ENCODE measurements around a stretch of chr15.

GRCh38 chr15:78925660-78927019 lies 18.7 kb downstream of the CTSH start:
- PRO-cap, result unidirectional peak, plus-strand start at chr15:78926056

GRCh38 chr15:78951826-78952535 lies 7.1 kb upstream of the CTSH start:
- PRO-cap, result no peak

DNA sequence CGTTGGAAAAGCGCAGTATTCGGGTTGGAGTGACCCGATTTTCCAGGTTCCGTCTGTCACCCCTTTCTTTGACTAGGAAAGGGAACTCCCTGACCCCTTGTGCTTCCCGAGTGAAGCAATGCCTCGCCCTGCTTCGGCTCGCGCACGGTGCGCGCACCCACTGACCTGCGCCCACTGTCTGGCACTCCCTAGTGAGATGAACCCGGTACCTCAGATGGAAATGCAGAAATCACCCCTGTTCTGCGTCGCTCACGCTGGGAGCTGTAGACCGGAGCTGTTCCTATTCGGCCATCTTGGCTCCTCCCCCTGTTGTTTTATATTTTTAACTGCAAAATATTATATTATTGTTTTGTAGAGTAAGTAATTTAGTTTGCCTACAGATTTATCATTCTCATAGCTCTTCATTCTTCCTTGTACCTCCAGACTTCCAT lies 59.4 kb downstream of the MINAR1 start:
- PRO-cap, result no peak

GRCh38 chr15:79853527-79853822 lies 43.3 kb downstream of the MTHFS start:
- PRO-cap, result no peak

GRCh38 chr15:79872488-79873300 lies 24.1 kb downstream of the MTHFS start:
- PRO-cap, result no peak

GRCh38 chr15:80178856-80179885 lies 26.4 kb downstream of the FAH start:
- PRO-cap, result no peak

- PRO-cap, result no peak
Observed at GRCh38 chr15:80251374-80251998, 527 bp downstream of the CTXND1 start.

DNA sequence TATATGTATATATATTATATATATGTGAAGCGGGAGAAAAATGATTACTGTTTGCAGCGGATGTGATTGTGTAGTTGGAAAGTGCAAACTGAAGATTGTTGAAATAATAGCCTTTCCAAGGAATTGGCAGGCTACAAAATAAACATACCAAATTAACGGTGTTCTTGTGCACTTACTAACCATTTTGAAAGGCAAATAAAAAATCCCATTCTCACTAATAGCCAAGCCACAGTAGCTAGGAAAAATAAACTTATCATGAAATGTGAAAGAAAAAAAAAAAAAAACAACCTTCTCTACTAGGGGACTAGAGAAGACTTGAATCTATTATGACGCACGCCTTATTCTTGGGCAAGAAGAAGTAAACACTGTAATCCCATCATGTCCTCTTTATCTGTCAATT lies 633 bp upstream of the CTXND1 start:
- PRO-cap, result no peak

DNA sequence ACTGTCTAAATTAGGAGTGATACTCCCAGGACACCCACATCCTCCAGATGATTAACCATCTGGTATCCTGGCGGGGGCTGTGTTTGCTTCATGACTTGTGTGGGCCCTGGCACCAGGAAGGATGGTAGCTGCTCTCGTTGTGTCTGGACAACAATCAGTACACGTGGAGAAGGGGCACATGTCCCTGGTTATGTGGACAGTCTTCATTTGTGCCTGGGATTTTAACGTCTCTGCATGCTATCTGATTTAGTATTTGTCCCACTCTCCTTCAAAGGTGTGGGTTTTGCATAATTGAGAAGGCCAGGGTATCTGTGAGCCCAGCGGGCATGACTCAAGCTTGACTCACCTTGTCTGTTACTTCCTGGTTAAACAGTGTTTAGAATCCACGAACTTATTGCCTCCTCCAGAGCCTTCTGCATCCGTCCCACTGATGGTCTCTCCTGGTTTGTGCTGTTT lies 32.4 kb downstream of the ARNT2 start:
- PRO-cap, result no peak

- PRO-cap, result no peak
Observed at GRCh38 chr15:80699879-80700487, 4.9 kb downstream of the ABHD17C start.

GRCh38 chr15:80776296-80776579 lies 2.9 kb upstream of the CEMIP start:
- PRO-cap, result no peak

DNA sequence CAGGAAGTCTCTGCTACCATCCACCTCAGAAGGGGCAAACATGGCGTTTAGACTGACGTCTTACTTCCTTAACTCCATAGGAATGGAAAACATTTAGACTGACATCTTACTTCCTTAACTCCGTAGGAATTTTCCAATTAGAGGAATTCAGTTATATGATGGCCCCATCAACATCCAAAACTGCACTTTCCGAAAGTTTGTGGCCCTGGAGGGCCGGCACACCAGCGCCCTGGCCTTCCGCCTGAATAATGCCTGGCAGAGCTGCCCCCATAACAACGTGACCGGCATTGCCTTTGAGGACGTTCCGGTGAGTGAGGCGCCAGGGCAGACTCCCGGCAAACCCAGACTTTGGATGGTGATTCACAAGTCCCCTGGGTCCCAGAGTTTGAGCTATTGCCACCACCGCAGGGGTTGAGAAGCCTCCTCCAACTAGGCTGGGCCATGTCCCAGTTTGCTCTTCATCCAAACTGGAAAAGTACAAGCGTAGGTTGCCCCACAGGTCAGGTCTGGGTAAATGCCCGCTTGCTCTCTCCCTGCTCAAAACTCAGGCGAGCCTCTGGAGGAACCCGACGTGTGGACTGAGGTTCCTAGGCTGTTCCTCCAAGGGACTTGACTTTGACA lies 57.8 kb downstream of the MESD start:
- PRO-cap, result no peak

GRCh38 chr15:80955878-80956523 lies 33.6 kb downstream of the MESD start:
- PRO-cap, result no peak

GRCh38 chr15:80988926-80989467 lies 622 bp downstream of the MESD start:
- PRO-cap, result no peak

- PRO-cap, result bidirectional peak, plus-strand start at chr15:81001889, minus-strand start at chr15:81001978
Observed at GRCh38 chr15:81001257-81002303, 857 bp downstream of the TLNRD1 start.

GRCh38 chr15:81003313-81003945 lies 2.7 kb downstream of the TLNRD1 start:
- PRO-cap, result no peak

GRCh38 chr15:81157206-81157962 lies 23.3 kb downstream of the CFAP161 start:
- PRO-cap, result no peak

GRCh38 chr15:81167146-81167733 lies 29.4 kb upstream of the IL16 start:
- PRO-cap, result no peak

DNA sequence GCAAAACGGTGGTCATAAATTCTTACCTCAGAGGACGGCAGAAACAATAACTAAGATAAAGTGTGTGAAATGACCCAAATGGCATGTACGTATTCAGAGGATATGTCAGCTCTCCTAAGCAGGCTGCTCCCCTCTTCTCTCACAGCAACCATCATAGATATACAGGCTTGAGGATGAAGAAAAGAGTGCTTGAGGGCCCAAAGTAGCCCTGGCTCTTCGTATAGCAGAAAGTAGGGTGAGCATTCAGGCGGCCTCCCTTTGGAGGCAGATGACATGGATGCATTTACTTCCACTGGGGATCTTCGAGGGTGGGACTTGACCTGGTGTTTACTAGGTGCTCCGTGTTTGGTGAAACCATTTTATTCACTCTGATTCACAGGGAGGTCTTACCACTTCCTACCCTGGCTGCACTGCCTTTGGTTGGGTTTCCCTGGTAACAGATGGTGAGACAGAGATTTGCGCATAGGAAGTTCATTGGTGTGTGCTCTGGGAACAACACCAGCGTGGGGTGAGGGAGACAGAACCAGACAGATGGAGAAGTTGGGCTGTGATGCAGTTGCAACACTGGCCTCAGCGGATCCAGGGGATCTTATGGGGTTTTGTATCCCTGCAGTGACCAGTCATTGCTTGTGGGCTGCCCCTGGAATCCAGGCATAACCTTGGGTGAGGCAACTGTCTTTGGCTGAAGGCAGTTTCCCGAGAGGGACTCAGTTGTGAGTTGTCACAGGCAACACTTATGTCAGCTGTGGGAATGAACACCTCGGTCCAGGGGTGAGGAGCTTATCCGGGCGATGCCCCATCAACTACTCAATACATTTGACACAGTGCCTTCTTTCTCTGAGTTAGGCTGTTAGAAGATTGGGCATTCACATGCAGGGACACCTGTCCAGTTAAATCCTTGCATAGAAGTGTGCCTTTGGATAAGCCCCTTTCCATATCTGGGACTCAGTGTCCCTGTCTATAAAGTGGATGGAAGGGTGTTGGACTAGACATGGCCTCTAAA lies 12.5 kb upstream of the IL16 start:
- PRO-cap, result no peak

DNA sequence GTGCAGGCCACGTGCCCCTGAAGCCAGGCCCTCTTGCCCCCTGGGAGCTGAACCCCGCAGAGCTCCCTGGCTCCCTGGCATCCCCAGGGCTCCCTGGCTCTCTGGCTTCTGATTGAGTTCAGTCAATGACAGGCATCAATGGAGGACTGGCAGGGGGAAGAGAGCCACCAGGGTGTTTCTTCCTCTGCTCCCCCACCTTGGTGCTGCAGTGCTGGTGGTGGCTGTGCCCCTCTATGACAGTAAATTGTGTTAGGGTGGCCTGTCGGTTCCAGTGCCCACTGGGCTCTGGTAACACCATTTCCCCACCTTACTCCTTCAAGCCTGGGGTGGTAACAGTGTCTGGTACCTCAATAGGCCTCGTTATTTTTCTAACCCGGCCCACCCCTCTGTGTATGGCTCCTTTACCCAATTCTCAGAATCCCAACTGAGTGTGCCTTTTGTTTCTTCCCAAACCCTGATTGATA lies 62.6 kb downstream of the STARD5 start:
- PRO-cap, result no peak

All from fallopian tube (tissue), 1 donor.